Left lung (tissue), 1 donor: Measurements from ENCODE around the genes UACA and NR2E3.

GRCh38 chr15:70763055-70763633 is at the start of gene UACA:
UACA (minus strand) TSS chr15:70763558.
- PRO-cap: bidirectional peak, plus-strand start at chr15:70763241, minus-strand start at chr15:70763108; unidirectional peak, minus-strand start at chr15:70763327; bidirectional peak, plus-strand start at chr15:70763735, minus-strand start at chr15:70763520

- PRO-cap: bidirectional peak, plus-strand start at chr15:70763735, minus-strand start at chr15:70763520; bidirectional peak, plus-strand start at chr15:70763932, minus-strand start at chr15:70763860
These were observed 281 bp upstream of the UACA start for GRCh38 chr15:70763634-70764043.

DNA sequence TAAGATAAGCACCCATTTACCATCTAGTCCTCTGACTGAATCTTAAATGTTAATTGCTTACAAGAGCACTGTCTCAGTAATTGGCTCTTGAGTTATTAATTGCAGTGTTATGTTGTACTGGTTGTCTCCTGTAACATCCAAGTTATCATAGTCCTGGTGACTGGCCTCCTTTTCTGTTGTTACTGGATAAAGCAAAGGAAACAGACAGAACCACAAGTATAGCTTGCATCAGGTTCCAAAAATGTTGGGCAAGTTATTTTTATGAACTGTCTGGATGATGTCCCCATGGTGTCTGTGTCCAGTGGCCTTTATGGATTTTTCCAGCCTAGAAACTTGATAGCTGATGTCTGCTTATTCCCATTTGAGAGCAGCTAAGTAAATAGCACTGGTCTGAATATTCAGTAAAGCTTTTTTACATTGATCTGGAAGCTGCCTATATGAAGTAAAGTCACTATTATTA is 2.5 kb upstream of the UACA start:
- PRO-cap: no peak

DNA sequence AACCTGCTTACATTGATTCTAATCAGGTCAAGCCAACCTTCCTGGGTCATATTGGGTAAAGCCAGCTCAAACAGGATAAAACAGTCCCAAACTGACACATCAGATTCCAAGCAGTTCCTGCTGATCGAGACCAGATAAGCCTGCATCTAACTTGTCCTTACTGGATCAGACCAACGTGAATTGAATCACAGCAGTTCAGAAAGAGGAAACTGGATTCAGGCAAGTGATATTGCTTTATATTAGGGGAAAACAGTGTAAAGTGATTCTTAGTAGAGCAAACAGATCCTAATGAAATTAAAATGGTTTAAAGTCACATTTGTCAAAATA is 18.5 kb upstream of the THSD4 start:
- PRO-cap: no peak

GRCh38 chr15:71186247-71186693 is 71.0 kb downstream of the THSD4 start:
- PRO-cap: no peak

- PRO-cap: no peak
These were observed 295.1 kb upstream of the NR2E3 start for GRCh38 chr15:71515378-71515599.

DNA sequence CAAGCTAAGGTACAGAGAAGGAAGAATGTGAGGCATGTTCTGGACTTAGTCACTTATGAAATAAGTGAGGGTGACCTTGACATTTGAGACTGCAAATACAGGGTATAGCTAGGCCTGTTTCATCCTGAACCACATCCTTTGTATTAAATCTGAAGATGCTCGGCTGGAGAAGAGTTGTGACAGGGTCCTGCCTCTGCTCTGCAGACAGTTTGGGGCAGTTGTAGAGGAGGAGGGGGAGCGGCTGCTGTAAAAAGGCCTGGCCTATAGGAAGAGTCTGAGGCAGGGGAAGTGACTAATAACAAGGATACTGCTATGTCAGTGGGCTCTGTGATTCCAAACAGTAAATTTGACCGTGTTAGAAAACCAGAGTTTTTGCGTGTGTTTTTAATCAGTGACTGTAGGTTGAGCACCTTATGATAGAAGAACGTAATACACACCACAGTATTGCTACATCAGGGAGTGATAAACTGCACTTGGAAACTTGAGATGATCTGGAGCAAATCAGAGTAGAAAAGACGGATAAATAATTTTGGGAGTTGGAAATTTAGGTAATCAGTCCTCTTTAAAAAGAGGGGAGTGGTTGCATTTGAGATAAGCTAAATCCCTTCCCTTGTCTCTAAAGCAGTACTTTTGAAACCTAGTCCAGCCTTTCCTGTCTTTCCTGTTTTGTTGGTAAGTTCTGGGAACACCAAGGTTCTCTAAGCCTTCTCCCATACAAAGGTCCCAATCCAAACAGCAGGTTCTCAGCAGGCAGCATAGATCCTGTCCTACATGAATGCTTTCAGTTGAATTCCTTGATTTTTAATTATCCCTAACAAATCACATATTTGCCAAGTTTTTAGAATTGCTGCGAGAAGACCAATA is 130.5 kb upstream of the NR2E3 start:
- PRO-cap: no peak

GRCh38 chr15:71810203-71810816 is at the start of gene NR2E3:
NR2E3 (plus strand) TSS chr15:71810554.
- PRO-cap: no peak

DNA sequence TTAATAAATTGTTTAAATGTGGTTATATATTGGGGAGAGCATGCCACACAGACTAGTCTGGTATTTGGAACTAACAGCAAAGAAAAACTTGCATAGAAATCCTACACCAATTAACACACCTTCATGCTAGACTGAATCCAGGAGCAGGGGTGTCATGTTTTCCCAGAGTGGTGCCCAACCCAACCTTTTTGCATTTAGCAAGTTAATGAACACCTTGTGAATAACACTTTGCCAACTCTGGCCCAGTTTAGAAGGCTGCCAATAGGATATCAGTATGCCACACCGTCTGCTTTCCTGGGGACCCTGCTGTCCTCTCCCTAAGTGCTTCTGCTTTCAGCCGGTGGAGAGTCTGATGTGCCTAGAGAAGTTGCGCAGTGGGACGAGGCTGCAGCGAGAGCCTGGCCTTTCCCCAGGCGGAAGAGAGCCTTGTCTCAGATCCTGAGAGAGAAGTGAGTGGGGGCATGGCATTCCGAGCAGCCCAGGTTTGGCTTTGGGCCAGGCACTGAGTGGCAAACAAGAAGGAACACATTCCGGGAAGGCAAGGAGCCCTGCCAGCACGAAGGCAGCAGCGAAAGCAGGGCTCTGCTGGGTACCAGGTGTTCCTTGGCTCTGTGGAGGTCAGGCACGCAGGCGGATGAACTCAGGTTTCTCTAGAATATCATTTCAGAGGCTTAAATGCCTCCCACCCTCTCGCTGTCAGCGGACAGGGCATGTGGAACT is 36.9 kb downstream of the SENP8 start:
- PRO-cap: bidirectional peak, plus-strand start at position 599 of the sequence, minus-strand start at position 418 of the sequence

GRCh38 chr15:72209449-72210126 is 12.0 kb upstream of the GRAMD2A start:
- PRO-cap: no peak

GRCh38 chr15:72232173-72232431 is 1.1 kb upstream of the PKM start:
- PRO-cap: bidirectional peak, plus-strand start at chr15:72232363, minus-strand start at chr15:72232328

GRCh38 chr15:72370182-72370487 is 5.7 kb downstream of the HEXA start:
- PRO-cap: no peak

DNA sequence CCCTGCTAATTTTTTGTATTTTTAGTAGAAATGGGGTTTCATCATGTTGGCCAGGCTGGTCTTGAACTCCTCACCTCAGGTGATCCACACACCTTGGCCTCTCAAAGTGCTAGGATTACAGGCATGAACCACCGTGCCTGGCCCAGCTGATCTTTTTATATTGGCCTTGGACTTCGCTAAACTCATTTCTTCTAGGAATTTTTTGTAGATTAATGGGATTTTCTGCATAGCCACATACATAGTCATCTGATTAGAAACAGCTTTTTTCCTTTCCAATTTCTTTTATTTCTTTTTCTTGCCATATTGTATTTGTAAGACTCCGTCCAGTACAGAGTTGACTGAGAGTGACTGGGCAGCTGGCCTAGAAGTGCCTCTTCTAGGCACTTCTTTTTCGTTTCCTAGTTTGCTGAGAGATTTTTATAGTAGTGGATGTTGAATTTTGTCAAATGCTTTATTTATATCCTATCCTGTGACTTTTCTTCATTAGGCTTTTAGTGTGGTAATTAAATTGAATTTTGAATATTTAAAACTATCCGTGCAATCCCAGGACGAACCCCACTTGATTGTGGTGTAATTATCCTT is 37.4 kb downstream of the ARIH1 start:
- PRO-cap: no peak

GRCh38 chr15:72529974-72530753 is 56.0 kb downstream of the ARIH1 start:
- PRO-cap: no peak

DNA sequence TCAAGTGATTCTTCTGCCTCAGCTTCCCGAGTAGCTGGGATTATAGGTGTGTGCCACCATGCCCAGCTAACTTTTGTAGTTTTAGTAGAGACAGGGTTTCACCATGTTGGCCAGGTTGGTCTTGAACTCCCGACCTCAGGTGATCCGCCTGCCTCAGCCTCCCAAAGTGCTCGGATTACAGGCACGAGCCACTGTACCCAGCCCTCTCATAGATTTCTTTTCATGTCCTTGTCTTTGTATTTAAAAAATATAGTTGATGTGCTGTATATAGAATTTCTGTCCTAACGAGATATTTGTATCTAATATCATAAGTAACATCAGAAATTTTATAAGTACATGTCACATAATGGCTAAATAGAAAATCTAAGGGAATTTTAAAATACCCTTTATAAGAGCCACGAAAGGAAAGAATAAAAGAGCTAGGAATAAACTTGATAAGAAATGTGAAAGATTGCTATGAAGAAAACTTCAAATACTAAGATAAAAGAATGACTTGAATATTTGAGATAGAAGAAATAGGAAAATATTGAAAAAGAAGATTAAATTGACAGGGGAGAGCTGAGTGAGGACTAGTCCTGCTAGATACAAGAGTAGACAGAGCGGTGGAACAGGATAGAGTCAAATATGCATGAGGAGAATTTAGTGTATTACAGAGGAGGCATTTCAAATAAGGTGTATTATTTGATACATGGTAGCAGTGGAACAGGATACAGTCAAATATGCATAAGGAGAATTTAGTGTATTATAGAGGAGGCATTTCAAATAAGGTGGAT is 76.8 kb downstream of the ARIH1 start:
- PRO-cap: no peak

- PRO-cap: no peak
These were observed 15.1 kb downstream of the HIGD2B start for GRCh38 chr15:72670737-72671454.

- PRO-cap: no peak
These were observed 45.1 kb downstream of the BBS4 start for GRCh38 chr15:72731111-72731574.

GRCh38 chr15:73178228-73178563 is 125.9 kb downstream of the NEO1 start:
- PRO-cap: no peak

GRCh38 chr15:73236291-73236603 is 132.5 kb downstream of the HCN4 start:
- PRO-cap: no peak

GRCh38 chr15:73266288-73266586 is 102.5 kb downstream of the HCN4 start:
- PRO-cap: no peak